Left lobe of liver (tissue), 1 donor: ENCODE measurements around the gene KCNK13.

DNA sequence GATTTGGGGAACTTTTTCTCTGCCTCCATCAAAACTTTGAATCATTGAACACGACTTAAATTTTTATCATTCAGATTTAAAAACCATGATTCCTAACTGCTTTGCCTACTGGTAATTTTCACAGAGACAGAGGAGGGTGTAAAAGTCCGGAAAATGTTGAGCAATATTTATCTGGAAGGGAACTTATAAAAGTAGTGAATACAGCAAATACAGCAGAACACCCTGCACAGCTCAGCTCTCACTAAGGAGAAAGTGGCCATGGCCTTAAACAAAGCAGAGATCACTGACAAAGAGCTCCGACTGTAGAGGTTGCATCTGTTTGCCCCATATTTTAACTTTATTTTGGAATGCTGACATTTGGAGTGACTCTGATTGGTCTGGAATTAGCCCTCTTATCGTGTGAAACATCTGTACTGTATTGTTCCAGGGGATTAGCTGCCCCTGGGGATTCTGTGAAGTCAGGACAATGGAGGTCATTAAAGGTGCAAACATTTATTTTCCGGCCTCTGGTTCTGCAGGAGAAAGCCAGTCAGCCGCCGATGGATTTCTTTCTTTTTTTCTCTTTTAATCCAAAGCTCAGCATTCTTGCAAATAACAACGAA lies 1275.7 kb upstream of the FLRT2 start:
- PRO-cap, result no peak

DNA sequence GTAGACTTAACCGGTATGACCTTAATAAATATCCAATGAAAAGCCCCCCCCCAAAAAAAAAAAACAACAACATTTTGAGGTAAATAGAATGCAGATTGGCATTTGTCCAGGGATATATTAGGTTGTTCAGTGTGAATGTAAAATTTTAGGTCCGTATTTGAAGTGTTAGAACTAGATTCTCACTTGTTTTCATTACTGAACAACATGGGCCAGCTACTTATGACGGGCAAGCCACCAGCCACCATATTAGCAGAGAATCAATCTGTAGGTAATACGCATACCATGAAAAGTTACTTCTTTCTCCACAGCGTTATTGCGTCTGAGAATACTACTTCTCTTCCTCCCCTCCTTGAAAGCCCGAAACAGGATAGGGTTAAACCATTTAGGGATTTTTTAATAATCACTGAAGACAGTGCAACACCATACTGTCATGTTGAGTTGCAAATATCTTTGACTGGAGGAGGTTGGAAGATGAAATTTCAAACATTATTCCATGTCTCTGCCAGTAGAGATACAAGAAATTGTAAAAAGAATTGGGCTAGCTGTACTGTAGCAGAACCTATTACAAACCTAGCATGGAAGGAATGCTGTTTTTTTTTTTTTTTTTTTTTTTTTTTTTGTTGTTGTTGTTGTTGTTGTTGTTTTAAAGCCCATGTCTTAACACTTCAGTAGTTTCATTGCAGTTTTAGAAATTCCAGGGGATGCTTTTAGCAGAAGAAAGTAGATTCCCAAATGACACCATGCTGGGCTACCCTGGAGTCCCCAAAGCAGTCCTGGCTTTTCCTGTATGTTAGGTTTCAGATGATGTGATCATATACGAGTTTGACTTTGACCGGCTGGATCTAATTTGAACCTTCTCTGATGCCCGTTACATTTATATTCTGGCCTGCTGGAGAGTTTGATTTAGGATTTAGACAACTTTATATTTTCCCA lies 5.6 kb downstream of the FLRT2 start:
- PRO-cap, result no peak

DNA sequence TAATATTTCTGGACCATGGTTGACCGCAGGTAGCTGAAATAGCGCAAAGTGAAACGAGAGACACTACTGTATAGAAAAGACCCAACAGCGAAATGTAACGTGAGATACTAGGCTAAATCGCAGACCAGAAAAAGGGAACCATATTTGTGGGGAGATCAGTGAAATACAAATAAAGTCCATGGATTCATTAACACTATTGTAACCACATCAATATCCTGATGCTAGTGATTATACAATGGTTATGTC lies 381.5 kb downstream of the GALC start:
- PRO-cap, result no peak

GRCh38 chr14:87691589-87691846 lies 301.5 kb downstream of the GALC start:
- PRO-cap, result no peak

DNA sequence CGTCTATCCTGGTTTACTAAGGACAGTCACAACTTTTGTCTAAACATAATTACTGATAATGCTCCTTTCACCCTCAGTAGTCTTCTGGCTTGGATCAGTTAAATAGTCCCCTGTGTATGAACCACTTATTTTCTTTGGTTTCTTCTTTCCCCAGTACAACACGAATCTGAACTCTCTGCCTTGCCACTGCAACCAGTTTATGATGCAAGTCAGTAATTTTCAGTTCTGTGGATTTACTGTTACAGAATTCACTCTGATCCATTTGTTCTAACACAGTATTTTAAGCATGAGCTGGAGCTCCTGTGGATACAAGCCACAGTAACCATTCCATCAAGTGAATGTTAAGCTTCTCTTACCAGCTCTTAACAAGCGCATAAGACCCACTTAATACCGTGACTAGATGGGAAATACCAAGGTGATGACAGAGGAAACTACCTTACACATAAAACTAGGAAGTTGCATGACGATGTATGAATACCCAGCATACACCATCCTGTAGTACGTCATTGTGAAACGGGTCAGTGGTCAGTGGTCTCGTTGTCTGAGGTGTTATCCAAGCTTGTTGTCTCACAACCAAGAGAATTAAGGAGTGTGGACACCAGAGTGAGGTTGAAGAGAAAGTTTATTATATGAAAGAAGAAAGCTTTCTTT lies 1.9 kb upstream of the GALC start:
- PRO-cap, result no peak

GRCh38 chr14:88269679-88270337 lies 53.3 kb downstream of the KCNK10 start:
- PRO-cap, result no peak

GRCh38 chr14:88565304-88565872 lies 2.6 kb downstream of the ZC3H14 start:
- PRO-cap, result unidirectional peak, plus-strand start at chr14:88565706

DNA sequence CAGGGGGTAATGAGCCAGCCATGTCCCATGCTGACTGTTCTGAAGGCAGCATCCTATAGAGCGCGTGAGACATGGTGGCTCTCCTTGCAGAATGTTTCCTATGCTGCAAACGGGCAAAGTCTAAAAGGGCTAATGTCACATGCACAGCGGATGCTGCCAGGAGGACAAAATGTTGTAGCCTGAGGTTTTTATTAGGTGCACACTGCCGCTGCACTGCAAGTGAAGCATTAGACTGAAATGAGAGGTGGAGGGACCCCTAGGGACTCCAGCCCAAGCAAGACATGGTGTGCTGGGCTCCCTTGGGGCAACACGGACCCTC lies 230.5 kb downstream of the FOXN3 start:
- PRO-cap, result no peak

GRCh38 chr14:89249227-89249851 lies 167.7 kb downstream of the FOXN3 start:
- PRO-cap, result no peak

DNA sequence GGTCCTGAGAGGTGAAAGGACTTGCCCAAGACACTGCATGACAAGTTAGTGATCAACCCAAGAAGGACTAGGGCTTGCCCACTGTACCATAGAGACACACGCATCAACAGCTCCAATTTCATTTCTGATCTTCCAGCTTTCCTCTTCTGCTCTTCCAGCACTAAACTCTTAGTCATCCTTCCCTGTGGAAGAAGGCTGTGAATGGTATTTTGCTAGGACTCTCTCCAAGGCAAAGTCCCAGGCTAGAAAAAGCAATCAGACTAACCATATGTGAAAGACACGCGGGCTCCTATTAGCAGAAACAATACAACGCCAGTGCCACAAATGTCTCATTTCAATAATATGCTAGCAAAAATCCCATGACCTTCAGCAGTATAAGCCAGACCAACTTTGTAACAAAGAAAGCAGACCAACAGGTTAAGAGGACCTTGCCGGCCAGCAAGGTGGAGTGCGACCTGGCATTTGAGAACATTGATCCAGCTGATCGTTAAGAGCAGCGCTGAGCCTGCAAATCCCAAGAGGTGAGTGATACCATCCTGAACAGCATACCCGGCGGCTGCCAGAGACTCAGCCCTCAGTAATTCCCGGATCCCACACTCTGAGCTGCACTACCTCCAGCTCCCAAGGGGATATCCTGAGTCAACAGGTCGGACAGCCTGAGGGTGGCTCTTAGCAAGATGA lies 132.6 kb downstream of the FOXN3 start:
- PRO-cap, result no peak

DNA sequence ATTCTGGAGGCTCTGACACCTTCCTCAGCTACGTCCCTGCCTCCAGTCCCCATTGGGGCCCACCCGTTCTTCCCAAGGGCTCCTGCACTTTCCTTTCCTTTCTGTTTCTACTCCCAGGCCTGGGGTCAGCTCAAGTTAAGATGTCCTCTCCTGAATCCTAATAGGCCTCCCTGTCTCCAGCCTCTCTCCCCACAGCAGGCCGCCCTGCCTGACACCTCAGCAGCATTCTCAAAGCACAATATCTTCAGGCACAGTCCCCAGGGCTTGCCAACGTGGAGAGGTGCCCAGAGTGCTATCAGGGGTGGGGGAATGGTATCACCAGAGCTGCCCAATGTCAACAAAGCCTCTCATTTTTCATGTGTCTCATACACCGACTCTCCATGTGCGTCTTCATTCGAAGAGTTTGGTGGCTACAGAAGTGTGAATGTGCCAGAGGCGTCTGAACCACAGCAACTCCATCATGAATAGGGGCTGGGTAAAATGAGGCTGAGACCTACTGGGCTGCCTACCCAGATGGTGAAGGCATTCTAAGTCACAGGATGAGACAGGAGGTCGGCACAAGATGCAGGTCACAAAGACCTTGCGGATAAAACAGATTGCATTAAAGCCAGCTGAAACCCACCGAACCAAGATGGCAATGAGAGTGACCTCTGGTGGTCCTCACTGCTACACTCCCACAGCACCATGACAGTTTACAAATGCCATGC lies 122.9 kb downstream of the FOXN3 start:
- PRO-cap, result no peak

DNA sequence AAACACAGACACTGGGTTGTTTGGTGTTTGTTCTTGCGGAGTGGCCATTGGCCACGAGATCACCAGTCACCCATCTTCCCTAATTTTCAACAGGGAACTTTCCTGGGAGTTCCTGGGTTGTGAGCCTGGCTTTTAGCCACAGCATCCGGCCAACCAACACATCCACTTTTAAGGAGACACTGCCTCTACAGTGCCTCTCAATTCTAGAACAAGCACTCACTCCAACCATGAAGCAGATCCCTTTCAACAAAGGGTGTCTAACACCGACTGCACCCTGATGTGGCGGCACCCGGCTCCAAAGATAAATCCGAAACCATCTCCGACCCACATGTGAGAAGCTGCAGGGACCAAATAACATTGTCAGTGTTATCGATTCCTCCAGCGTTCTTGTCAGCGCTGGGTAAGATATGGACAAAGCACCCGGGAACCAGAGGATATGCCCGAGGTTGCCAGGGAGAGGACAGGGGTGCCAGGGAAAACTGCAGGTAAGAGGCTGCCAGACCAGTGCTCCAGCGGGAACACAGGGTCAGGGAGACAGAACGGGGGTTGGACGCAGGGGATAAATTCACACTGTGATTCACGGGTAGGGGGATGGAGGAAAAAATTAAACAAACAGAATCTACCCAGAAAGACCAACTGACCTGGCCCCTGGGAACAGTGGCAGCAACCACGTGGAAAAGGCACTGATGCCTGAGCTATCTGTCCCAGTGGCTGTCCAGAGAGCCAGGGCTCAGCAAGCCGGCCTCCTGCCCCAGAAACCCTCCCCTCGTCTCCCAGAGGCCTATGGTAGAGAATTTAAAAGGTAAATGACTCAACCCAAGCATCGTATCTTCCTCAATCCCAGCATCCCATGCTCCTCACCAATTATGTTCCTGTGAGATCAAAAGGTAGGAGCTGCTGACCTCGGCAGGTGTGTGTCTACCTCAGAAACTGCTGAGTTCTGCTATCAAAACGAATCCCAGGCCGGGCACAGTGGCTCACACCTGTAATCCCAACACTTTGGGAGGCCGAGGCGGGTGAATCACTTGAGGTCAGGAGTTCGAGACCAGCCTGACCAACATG lies 49.6 kb downstream of the FOXN3 start:
- PRO-cap, result bidirectional peak, plus-strand start at position 718 of the sequence, minus-strand start at position 362 of the sequence

- PRO-cap, result bidirectional peak, plus-strand start at chr14:89368987, minus-strand start at chr14:89368802
Measured at GRCh38 chr14:89368381-89369523, 48.3 kb downstream of the FOXN3 start.

DNA sequence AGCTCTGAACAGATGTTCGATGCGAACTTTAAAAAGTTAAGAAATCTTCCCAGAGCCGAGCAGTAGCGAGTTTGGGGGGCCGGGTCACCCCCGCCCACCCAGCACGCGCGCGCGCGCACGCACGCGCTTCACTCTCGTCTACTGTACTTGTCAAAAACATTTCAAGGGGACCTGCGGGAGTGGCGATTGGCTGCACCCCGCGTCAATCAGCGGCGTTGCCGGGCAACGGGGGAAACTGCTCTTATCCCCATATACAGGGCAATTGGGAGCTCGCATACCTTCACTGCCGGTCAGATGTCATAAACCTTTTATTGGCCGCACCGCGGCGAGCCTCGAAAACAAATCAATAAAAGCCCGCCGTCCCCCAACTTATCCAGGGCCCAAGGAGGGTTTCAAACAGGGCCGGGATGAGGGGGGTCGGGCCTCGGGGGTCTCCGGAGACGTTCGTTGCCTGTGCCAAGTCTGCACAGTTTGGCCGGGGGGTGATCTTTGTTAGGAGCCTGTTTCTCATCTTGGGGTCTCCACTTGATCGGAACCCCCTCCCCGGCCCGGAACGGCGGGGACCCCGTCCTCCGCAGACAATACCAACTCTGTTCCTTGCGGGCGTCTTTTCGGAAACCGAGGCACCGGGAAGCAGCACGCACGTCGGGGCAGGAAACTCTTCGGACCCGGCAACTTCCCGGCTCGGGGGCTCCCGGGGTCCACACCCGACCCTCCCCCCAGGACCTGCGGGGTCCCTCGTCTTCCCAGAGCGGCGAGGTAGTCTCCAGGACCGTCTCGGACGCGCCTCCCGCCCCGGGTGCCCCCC lies 807 bp downstream of the FOXN3 start:
- PRO-cap, result bidirectional peak, plus-strand start at position 279 of the sequence, minus-strand start at position 136 of the sequence

GRCh38 chr14:89578205-89579148 lies 161.4 kb upstream of the FOXN3 start:
- PRO-cap, result no peak

DNA sequence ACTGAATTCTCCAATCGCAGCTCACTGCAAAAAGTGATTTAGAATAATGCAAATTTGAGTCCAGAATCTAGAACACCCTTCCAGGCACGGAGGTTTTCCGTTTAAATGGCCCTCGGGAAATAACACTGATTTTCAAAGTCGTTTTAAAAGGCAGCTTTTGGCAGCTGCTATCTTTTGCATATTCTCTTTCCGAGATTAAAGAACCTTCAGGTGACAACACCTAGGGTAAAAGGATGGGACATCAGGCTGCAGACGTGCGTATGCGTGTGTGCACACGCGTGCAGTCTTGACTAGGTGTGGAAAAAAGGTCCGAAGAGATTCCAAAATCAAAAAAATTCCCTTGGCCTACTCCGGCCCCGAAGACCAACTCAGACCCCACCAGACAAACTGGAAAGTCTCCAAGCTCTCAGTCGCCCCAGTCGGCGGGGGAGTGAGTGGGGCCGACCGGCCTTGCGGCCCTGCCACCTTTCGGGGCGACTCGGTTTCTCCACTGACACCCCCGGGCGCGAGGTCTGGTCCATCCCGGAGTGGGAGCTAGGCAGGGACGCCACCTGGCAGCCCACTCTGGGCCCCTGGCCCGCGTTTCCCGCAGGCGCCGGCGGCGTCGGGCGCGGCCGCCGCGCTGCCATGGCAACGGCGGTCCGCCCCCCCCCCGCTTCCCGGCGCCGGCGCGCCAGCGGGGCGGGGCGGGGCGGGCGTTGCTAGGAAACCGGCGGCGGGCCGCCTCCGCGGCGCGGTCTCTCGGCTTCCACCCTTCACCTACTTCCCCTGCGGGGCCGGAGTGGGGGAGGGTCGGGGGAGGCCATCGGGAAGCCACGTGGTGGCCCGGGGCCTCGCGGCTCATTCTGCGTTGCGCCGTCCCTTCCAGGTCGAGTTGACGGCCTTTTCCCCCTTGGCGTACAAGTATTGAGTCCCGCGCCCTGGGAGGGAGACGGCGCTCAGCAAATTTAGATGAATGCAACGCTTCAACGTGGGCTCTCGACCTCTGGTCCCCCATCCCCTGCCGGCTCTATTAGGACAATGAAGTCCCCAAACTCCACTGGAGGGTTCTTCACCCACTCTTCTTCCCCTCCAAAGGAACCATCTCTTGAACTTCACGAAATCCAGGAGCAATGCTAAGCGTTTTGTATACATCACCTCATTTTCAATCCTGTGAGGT lies 253.1 kb downstream of the EFCAB11 start:
- PRO-cap, result bidirectional peak, plus-strand start at position 729 of the sequence, minus-strand start at position 585 of the sequence

- PRO-cap, result no peak
Measured at GRCh38 chr14:89792857-89793331, 161.6 kb downstream of the EFCAB11 start.

- PRO-cap, result no peak
Measured at GRCh38 chr14:90061548-90062156, at the start of gene KCNK13. KCNK13 (plus strand) TSS chr14:90061994.

DNA sequence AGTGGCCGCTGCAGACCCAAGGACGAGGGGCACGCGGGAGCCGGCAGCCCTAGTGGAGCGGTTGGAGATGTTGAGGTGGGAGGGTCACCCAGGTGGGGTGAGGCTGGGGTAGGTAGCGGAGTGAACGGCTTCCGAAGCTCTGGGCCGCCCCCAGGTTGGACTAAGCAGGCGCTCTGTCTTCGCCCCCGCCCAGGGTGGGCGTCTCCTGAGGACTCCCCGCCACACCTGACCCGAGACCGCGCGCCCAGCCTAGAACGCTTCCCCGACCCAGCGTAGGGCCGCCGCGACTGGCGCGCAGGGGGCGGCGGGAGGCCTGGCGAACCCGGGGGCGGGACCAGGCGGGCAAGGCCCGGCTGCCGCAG lies 264 bp upstream of the CALM1 start:
- PRO-cap, result bidirectional peak, plus-strand start outside the sequence, minus-strand start at position 289 of the sequence

- PRO-cap, result no peak
Measured at GRCh38 chr14:90398329-90399053, 1.7 kb downstream of the CALM1 start.